ENCODE measurements around the genes EPS8 and SPX.

DNA sequence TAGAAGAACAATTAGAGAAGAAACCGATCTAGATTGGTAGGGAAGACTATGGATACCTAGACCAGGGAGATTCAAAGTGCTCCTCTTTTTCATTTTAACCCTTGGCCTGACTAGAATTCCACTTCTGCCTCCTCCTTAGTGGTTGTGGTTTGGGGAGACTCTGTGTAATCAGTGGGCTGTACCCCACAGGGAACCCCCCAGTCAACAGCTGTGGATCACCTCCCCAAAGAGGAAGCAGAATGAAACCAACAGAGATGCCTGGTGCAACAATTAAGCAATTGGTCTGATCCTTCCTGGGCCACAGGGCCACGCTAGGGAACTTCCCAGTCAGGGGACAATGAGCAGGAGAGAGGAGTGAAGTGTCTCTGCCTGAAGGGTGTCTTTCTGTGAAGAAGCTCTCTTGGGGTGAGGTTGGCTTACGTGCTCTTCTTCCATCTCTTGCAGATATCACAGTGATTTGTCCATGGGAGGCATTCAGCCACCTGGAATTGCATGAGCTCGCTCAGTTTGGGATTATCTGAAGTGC lies 8.2 kb downstream of the PDE6H start:
- PRO-cap: no peak

GRCh38 chr12:15168202-15168915 lies 52.9 kb downstream of the RERG start:
- PRO-cap: no peak

DNA sequence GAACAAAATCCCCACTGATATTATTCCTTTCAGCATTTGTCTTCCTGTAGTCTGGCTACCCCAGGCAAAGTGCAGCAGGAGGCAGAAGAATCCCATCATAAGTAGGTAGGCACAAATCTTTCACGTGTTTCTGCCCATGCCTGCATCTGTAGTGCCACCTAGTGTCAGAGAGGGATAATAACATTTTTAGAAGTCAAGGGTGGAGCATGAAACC lies 47.7 kb upstream of the RERG start:
- PRO-cap: no peak

DNA sequence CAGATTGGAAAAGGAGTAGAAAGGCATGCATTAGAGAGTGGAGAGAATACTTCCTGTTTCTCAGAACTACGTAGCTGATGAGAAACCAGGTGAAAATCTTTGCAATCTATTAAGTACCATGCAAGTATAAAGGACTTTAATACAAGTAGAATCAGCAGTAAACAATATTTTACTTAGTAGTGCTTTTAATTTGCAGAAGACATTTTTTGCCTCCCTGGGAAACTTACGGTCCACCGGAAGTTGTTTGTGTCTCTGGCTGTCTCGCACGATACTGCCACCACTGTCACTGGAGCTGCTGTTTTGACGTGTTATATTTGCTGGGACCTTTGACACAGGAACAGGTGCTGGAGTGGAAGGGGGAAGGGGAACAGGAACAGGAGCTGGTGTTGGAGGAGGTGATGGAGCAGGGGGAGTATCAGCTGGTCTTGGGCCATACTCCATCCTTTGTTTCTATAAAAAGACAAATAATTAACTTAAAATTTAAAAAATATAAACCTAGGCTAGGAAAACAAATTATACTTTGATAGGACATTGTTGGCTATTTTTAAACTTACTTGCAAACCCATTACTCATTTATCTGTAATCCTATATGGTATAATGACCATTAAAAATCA lies 157.9 kb downstream of the EPS8 start:
- PRO-cap: unidirectional peak, minus-strand start at position 285 of the sequence

GRCh38 chr12:15656635-15657726 lies 132.2 kb downstream of the EPS8 start:
- PRO-cap: no peak

DNA sequence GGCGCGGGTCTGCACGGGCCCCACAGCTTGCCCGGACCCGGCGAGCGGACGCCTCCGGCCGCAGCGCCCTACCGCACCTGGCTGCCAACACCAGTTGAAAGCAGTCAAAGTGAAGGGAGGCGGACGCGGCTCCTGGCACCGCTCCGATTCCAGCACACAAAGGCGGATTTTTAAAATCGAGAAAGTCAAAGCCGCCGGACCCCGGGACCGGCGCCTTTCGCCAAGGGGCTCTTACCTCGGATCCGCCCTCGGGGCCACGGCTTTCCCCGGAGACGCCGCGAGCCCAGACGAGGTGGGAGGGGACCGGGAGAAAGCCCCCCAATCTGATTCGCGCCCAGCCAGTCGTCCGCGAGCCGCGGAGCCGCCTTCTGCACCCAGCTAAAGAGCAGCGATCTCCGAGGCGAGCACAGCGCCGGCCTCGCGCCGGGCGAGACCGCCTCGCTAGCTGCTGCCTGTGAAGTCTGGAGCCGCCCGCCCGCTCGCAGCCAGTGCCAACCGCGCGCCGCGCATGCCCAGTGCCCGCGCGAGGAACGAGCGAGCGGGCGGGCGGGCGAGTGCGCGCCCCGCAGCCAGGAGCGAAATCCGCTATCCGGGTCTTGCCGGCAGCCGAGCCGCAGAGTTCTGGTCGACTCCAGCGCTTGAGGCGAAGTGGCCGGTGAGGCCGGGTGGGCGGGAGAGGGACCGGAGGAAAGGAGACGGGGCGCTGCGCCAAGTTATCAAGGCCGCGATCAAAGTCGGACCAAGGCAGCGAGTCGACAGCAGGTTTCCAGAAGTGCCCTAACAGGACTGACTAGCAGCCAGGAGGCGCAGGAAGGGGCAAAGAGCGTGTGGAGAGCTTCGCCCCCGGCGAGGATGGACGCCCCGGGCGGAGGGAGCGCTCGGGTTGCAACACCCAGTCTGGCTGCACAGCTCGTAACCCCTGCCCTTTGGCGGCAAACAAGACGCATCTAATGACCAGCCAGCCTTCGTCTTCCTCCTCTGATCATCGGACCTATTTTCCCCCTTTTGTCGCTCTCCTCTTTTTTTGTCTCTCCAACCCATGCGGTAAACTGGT lies at the start of gene EPS8:
Gene EPS8 (minus strand): TSS at position 463 of the 1,054 bp plus-strand sequence.
- PRO-cap: bidirectional peak, plus-strand start at position 97 of the sequence, minus-strand start at position 286 of the sequence; bidirectional peak, plus-strand start at position 381 of the sequence, minus-strand start at position 463 of the sequence; bidirectional peak, plus-strand start at position 675 of the sequence, minus-strand start at position 650 of the sequence

GRCh38 chr12:15904835-15905237 lies 6.3 kb upstream of the DERA start:
- PRO-cap: no peak

DNA sequence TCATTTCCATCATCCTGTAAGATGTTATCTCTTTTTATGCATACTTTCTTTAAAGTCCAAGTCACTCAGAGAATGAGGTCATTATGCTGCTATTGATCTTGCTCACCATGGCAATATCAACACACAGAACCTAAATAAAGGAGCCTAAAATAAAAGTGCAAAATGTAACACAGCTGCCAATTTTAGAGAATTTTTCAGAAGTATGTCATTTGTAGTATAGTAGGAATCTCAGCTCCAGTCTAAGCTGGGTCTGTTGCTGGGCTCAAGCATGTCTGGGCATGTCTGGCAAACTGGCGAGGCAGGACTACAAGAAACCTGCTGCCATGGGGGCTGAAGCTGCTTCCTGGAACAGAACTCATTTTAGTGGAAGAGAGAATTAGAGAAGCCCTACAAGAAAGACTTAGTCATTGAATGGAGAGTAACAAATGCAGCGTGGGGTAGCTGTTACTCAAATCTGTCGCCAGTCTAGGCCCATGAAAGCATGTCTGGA lies 7.5 kb upstream of the AEBP2 start:
- PRO-cap: no peak

- PRO-cap: no peak
Measured at GRCh38 chr12:19473222-19473450, 33.8 kb downstream of the AEBP2 start.

GRCh38 chr12:19535148-19536100 lies 96.1 kb downstream of the AEBP2 start:
- PRO-cap: no peak

GRCh38 chr12:19620206-19620540 lies 180.9 kb downstream of the AEBP2 start:
- PRO-cap: no peak

DNA sequence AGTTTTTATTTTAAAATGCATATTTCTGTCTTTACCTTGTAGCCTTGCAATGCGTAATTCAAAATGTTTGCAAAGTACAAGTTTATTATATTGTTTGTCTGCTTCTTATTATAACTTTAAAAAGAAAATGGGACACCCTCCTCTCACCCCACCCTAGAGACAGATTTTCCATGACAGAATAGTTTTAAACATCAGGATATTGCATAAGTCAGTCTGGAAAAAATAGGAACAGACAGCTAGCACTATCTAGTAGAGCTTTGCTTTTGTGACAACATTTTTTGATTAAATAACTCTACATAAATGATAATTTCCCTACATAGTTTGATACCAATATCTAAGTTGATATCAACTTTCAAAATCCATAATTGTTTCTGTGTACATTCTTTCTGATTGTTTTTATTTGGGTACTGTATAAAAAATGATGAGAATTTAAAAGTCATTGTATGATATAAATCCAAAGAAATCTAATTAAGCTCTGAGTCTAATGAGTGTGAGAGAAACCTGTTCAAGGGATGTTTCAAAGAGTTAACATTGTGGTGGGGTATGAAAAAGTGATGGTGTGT lies 71.4 kb downstream of the PDE3A start:
- PRO-cap: no peak

DNA sequence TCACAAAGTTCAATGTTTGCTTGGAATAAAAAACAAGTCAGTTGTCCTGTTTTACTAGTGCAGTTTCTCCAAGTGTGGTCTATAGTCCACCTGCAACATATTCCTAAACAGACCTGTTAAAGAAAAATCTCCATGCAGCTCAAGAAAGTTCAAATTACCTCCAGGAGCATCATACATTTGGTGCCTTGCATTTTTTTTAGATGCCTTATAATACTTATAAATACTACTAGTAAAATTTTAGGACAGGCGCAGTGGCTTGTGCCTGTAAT lies 16.5 kb upstream of the SLCO1A2 start:
- PRO-cap: no peak

DNA sequence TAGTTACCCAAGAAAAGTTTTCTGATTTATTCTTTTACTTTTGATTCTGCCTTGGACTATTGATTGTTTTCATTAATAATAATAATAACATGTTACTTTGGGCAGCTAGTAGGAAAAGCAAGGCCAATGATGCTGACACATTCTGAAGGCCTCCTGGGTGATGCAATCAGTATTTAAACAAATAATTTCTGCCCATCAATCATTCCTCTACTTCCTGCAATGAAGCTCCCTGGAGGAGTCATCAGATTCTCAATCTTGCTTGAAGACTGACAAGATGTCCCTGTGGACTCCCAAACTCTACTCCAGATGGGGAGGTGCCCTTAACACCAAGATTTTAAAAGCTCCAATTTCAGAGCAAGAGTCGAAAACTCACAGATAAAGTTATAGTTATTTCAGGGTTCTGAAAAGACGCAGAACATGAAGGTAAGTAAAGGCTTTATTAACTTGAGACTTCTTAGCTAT lies at the start of gene SPX:
Gene SPX (plus strand): TSS at position 241 of the 462 bp plus-strand sequence.
- PRO-cap: no peak

- PRO-cap: no peak
Measured at GRCh38 chr12:21526791-21527201, 700 bp downstream of the SPX start.

DNA sequence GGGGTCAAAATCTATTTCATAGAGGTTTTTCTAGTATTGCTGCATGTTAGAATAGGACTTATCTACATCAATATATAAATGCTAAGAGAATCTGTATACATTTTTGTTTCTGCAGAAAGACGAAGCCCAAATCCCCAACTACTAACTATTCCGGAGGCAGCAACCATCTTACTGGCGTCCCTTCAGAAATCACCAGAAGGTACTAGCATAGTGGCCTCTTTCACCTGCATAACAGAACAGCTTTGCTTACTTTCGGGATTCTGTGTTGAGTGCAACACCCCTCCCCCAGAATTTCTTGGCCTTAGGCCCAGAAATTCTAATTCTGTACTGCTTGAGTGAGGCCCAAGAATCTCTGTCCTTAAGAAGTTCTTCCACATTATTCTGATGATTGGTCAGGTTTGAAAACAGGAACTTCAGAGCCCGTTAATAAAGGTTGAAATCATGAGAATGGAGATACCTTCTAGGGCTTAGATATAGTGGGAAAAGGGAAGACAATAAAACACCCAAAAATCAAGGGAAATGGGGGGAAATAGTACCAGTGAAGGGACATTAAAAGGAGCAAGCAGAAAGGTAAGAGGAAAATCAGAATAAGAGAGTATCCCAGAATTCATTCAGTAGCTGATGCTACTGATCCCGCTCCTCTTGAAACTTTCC lies 2.9 kb downstream of the SPX start:
- PRO-cap: no peak

DNA sequence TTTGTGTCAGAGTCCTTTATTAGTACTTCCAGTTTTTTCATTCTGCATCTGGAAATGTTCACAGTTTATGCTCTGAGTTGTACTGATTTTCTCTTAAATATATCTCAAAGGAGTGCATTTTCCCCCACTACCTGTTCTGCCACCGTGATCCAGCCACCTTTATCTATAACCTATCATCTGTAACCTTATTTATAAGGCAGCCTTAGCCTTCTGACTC lies 10.7 kb upstream of the GYS2 start:
- PRO-cap: no peak

DNA sequence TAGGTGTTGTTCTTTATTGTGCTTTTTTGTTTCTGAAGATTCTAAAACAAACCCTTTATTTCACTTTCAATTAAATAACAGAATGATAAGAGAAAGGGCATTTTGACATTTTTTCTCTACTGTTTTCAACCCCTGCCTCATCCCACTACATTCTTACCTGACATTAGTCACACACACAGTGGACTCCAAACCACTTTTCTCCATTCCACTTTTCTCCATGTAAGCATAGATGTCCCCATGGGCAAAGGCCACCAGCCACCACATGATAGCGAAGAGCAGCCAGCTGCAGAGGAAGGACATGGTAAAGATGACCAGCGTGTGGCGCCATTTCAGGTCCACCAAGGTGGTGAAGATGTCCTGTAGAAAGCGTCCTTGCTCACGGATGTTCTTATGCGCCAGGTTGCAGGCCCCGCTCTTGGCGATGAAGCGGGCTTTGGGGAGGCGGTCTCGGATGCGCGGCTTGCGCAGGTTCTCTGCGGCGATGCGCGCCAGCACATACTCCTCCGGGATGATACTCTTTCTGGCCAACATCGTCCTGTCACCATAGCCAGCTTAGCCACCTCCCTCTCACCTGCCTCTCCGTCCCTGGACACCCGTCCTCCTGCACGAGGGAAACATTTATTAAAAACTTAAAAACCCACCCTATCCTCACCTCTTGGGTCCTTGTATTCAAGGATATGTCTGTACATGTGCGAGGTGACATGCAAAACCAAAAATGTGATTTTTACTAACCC lies 1.3 kb downstream of the KCNJ8 start:
- PRO-cap: no peak

DNA sequence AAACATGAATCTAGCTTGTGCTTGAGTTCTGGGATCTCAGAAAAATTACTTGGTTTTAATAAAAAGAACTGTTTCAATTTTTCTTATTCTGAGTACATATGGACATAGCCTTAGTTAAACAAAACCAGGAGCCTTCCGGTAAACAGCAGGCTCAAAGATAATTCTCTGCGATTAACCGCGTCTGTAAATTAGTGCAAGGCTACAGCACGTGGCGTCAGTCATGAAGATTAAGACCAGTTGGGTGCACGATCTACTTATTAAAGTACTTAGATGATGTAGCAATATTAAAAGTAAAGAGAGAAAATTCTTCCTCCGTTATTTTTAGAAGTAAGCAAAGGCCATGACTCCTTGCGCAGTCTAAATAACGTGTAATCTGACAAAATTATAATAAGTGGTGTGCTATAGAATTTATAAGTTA lies 677 bp downstream of the KCNJ8 start:
- PRO-cap: no peak

- PRO-cap: no peak
Measured at GRCh38 chr12:21850197-21851077, 75.9 kb upstream of the KCNJ8 start.